ENCODE measurements around the gene ZNF585A.

DNA sequence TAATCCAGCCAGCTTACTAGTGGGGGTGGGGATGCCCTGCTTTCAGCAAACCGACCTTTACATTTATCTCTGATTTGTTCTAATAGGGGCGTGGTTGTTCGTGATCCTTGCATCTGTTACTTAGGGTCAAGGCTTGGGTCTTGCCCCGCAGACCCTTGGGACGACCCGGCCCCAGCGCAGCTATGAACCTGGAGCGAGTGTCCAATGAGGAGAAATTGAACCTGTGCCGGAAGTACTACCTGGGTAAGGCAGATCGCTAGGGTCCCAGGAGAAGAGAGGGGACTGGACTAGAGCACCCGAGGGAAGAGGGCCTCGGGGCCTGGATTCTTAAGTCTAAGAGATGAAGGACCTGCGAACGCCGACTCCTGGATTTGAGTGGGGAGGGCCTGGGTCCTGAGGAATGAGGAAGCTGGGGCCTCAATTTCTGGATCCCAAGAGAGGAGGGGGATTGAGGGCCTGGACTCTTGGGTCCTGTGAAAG, 338 bp downstream of the PSENEN start:
- CAGE, long polyA plus RNA, result no peak
- RRBS, result 6% methylated on average over 4 of the region's 15 CpGs

GRCh38 chr19:35746316-35746559, 787 bp downstream of the PSENEN start:
- CAGE, long polyA plus RNA, result no peak
- RRBS, result no CpG with 5 or more reads among the region's 2 CpGs

DNA sequence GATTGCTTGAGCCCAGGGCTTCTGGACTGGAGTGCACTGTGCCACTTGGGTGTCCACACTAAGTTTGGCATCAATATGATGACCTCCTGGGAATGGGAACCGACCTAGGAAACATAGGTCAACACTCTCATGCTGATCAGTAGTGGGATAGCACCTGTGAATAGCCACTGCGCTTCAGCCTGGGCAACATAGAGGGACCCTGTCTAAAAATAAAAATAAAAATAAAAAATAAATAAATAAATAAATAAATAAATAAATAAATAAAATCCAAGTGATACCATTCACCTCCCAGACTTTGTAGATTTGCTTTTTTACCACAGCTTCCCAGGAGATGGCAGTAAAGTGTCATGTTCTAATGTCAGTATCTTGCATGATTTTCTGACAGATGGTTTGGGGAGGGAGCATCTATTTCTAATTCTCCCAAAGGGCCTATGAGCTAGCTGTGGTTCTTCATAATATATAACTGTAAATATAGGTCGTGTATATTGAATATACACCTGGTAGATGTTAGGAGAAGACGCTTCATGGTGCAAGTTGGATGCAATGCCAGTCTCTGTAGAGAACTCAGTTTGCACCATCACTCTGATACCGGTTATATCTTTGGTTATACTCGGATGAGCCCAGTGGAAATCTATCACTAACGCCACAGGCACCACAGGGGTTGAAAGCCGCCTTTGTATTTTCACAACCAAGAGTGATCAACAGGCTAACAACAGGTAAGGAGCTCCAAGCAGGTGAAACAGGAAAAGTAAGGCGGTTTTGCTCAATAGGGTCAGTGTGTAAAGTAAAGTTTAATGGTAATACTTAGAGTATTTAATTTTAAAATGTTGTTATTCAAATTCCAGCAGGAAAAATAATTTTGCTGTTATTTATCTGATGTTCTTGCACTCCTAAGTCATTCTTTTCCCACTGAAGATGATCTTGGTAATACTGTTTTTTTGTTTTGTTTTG, 13.8 kb downstream of the APLP1 start:
- CAGE, long polyA plus RNA, result no peak
- RRBS, result no CpG with 5 or more reads among the region's 9 CpGs

DNA sequence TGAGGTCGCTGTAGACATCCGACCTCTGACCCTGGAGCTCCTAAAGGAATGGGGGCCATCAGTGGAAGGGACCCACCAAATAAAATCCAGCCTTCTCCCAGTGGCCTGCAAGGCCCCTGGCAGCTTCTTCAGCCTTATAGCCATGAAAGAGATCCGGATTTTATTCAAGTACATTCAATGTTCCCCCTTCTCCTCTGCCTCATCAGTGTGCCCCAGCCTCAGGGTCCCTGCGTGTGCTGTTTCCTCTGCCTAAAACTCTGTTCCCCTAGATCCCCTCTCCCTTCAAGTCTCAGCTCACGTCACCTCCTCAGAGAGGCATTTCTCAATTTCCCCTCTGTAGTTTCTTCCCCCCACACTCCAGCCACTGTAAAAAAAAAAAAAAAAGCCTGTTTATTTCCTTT, 2.3 kb downstream of the HCST start:
- CAGE, long polyA plus RNA, result no peak
- RRBS, result no CpG with 5 or more reads among the region's 5 CpGs

GRCh38 chr19:35937050-35937632, 967 bp downstream of the LRFN3 start:
- CAGE, long polyA plus RNA, result no peak
- RRBS, result no CpG with 5 or more reads among the region's 11 CpGs

DNA sequence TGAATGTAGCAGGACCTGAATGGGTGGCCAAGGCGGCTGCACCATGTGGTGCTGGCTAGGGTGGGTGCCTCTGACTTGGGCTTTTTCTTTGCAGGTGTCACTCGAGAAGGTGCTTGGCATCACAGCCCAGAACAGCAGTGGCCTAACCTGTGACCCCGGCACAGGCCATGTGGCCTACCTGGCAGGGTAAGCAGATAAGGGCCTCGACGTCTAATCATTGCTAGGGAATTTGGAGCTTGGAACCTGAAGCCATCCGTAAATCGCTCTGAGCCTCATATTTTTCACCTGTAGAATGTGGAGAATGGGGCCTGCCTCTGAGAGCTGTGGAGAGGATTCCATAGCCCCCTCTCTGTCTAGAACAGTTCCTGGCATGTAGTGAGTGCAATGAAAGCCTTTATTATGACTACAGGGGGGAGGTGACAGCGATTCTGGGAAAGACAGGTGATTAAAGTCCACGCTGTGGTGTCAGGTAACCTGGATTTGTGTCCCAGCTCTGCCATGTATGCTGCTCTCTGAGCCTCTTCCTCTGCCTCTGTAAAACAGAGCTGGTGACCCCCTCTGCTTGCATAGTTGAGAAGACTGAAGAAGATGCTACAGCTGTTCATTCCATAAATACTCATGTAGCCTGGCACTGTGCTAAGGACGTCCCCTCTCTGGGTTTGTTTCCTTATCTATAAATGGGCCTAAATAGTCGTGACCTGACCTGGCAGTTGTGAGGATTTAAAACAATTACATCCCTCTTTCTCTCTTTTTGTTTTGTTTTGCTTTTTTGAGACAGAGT, 4.2 kb downstream of the WDR62 start:
- CAGE, long polyA plus RNA, result no peak
- RRBS, result no CpG with 5 or more reads among the region's 11 CpGs

DNA sequence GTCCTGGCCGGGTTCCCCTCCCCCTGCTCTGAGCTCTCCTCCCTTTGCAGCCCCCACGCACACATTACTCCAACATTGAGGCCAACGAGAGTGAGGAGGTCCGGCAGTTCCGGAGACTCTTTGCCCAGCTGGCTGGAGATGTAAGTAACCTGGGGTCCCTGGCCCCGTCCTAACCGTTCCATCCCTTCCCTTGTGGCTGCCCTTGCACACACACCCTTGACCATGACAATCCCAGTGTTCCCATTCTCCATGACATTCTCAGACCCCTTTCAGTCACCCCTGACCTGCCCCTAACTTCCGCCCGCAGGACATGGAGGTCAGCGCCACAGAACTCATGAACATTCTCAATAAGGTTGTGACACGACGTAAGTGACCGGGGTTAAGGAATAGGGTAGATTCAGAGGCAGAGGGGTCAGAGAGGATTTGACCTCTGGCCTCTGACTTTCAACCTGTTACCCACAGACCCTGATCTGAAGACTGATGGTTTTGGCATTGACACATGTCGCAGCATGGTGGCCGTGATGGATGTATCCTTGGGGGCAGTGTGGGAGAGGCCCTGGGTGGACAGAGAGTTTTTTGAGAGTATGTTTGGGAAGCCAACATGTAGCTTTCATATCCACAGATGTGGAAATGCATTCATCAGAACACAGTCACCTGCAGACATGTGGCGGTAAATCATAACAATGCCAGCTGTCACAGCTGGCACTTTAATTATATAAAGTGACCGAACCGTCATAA, 2.9 kb downstream of the CAPNS1 start:
- CAGE, long polyA plus RNA, result start-site peak on the plus strand centred at position 96 of the sequence, 6 bp wide, 43 and 20 reads in 2 replicates
- RRBS, result no CpG with 5 or more reads among the region's 18 CpGs

- CAGE, long polyA plus RNA, result no peak
- RRBS, result no CpG with 5 or more reads among the region's 18 CpGs
These were observed 3.7 kb upstream of the COX7A1 start for GRCh38 chr19:36155496-36156834.

- CAGE, long polyA plus RNA, result no peak
- RRBS, result no CpG with 5 or more reads among the region's 16 CpGs
These were observed 5.0 kb upstream of the COX7A1 start for GRCh38 chr19:36156939-36157932.

- CAGE, long polyA plus RNA, result no peak
- RRBS, result no CpG with 5 or more reads among the region's 33 CpGs
These were observed 30.8 kb upstream of the COX7A1 start for GRCh38 chr19:36182548-36183894.

DNA sequence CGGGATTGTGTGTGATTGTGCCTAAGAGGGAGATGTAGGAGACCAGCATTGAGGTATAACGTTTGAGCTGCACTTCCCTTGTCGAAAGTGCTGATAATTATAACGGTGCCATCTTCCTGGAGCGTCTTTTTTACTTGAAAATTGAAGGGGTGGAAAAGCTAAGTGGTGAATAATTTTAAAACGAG, 407 bp downstream of the ZNF146 start:
- CAGE, long polyA plus RNA, result no peak
- RRBS, result no CpG with 5 or more reads among the region's 6 CpGs

DNA sequence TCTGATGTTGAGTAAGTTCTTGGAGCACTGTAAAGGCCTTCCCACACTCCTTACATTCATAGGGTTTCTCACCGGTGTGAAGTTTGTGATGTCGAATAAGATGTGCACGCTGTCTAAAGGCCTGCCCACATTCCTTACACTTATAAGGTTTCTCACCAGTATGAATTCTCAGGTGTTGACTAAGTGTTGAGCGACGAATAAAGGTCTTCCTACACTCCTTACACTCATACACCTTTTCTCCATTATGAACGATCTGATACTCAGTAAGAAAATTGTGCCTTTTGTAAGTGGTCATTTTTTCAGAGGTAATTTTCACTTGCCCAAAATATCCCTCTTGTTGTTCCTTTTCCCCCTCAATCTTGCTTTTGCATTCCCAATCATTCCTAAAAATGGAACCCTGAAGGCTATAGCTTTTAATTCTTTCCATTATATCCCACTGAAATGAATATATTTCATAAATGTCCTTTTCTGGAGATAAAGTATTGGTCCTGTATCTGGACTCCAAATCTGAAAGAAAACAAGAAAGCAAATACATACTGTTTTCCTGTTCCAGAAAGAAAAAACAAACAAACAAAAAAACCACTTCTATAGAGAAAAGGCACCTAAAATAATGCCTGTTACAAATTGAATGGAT, 37.8 kb downstream of the ZFP14 start:
- CAGE, long polyA plus RNA, result no peak
- RRBS, result no CpG with 5 or more reads among the region's 6 CpGs

DNA sequence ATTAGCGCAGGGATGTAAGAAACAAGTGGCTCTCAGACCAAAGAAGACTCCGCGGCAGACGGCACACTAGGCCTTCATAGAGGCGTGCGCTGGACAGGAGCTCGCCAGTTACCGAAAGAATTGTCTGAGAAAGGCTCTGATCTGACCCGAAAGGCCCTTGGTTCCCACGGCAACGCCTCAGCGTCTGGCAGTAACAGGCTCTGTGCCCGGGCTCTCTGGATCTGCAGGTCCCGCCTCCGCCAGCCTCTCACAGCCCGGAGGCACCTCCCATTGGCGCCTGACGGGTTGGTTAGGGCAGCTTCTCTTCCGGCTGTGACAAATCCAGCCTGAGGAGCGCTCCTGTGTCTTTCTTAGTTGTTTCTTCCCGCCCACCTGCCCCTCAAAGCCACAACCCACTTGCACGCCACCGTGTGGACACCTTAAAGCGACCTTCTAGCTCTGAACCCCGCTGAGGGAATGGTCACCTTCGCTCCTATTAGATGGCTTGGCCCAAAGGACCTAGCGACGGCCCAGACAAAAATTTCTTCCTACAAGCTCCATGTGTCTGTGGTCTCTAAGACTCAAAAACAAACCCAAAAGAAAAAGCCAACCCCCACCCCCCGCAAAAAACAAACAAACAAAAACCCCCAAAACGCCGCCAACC, 19.1 kb upstream of the ZNF850 start:
- CAGE, long polyA plus RNA, result no peak
- RRBS, result no CpG with 5 or more reads among the region's 31 CpGs

DNA sequence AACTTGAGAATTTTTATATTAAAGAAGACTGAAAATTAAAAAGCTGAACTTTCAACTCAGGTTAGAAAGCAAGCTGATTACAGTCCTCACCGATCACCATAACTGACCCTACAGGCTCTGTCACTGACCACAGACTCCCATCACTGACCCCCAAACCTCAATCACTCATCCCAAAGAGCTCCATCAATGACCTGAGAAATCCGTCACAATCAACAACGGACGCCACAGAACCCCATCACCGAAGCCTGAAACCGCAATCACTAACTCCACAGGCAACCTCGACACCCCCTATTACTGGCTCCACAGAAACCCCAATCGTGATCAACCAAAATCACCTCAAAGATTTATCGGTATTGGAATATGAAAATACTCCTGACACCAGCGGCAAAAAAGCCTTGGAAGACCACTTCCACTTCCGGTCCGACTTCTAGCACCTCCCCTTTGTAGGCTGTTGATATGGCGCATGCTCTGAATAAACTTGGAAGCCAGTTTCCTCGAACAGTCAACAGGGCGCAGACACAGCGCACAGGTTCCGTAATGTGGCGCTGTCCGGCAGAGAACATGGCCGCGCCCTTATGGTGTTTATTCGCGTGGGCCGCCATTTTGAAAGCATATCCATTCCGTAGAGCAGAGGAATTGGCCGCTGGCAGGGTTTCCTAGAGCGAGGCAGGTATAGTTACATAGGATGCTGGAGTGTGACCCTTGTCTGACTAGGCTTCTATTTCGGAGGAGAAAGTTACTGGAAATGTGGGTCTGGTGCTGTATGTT, at the start of gene ZNF585A:
ZNF585A (minus strand) TSS at position 404 of the 768 bp plus-strand sequence.
- CAGE, long polyA plus RNA, result no peak
- RRBS, result no CpG with 5 or more reads among the region's 28 CpGs

DNA sequence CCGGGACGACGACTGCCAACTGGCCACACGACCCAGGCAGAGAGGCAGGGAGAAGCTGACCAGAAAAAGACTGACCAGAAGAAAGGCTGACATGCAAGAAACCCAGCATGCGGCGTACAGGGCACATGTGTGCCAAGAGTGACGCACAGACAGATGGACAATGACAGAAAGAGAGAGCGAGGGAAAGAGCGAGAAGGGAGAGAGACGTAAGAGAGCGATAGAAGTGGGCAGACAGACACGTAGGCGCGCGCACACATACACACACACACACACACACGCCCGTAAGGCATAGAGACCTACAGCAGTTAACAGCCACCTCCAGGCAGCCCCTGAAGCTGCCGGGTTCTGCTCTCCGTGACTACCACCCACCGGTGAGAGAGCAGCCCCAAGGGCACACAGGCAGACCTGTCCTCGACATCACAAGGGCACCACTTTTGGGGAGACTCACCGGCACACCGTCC, 30.8 kb upstream of the ZNF875 start:
- CAGE, long polyA plus RNA, result no peak
- RRBS, result 63% methylated on average over 7 of the region's 23 CpGs

DNA sequence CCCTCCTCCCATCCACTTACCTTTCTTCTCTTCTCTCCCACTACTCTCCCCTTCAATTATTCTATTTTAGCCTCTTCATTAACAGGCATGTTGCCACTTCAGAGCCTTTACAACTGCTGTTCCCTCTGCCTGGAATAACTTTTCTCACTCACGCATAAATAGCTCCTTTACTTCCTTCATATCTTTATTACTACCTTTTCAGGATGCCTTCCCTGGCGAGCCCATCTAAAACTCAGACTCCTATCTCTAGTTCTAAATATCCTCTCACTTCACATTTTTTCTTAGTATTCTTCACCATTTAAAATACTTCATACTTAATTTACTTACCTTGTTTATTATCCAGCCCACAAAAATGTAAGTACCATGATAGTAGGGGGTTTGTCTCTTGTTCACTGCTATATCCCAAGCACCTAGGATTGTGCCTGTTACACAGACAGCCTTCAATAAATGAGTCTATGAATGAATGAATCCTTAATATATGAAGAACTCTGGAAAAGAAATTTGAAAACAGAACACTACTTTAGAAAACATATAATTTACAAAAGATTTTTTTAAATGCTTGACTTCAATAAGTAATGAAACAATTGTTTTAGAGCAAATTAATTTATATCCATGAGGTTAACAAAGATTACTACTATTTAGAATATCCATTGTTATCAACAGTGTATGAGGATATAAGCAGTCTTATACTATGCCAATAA, 2.1 kb downstream of the ZNF569 start:
- CAGE, long polyA plus RNA, result no peak
- RRBS, result no CpG with 5 or more reads among the region's 2 CpGs

DNA sequence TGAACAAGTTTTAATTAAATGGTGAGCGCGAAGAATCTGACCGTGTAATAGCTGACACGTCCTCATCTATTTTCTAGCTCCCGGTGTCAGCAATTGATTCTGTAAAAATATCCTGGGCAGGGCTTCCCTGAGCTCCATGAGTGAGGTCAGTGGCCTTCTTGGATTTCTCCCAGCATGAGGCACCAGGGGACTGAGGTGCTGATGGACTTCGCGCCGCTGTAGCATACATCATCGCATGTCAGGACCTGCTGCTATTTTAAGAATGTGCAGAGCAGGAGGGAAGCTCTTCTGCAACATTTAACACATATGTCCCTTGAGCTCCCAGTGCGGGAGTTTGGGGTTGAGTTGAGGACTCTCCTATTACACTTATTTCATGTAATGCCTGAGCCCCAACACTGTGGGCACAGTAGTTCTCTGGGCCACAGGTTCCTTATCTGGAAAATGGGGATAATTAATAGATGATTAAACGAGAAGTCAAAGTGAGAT, 27.1 kb downstream of the SIPA1L3 start:
- CAGE, long polyA plus RNA, result no peak
- RRBS, result no CpG with 5 or more reads among the region's 11 CpGs

DNA sequence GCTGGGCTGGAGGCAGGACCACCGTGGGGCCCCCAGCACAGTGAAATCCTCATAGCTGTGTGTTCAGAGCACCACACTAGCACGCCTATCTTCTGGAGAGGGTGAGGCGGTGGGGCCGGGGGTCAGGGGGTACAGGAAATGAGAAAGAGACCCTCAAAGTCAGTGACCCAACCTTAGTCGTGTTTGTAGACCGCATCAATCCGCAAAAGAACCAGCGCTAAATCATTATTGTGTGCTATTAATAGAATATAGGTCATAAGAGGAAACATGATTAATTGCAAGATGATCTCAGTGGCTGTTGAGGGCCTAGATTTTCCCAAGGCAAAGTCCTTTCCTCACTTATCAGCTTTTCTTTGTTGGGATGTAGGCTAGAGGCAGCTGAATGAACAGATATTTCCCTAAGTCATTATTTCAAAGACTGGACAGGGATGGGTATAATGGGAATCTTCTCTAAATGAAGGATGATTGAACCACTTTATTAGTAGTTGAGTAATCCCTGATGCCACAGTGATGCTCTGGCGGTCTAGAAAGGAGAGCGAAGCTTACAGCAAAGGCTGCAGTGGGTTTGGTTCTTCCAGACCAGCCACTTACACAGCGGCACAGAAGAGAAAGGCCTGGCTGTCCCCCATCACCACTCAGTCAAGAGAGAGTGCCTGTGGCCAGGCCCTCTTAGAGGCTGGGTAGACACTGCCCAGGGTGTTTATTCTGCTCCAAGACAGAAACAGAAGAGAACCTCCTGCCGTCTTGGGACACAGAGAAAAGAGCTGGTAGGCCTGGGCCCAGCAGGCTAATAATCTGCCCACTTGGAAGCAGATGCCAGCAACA, 116.3 kb downstream of the SIPA1L3 start:
- CAGE, long polyA plus RNA, result no peak
- RRBS, result no CpG with 5 or more reads among the region's 12 CpGs

DNA sequence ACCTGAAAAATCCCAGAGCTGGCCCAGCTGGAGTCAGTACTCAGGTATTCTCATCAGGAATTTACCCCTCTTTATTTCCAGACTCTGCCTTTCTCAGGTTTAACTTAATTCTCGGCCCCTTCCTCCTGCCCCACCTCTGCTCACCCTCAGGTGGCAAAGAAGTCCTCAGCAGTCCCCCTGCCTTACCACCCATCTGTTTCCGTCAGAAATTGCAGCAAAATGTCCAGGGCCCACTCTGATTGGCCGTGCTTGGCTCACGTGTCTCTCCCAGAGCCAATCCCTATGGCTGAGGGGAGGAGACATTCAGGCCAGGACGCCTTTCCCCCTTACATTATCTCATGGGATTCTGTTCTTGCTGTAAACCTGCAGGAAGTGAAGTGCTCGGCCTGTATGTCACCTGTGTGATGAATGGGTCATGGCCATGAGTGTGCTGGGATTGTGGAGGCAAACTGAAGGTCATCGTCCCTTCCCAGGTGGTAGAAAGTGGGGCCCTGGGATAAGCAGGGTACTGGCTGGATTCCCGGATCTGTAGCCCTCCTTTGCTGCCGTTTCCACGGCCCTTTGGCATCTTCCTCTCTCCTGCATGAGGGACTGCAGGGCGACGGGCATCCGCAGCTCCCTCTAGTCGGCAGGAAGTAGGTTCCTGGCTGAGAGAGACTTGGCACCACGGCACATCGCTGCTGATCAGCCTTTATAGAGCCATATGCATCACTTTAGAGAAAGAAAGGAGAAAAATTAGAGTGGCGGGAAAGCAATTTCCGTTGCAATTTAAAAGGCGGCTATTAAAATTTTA, 118.1 kb downstream of the SIPA1L3 start:
- CAGE, long polyA plus RNA, result no peak
- RRBS, result no CpG with 5 or more reads among the region's 19 CpGs

GRCh38 chr19:38033292-38034130, 126.5 kb downstream of the SIPA1L3 start:
- CAGE, long polyA plus RNA, result no peak
- RRBS, result no CpG with 5 or more reads among the region's 17 CpGs